Left cardiac atrium (tissue), 1 donor: ENCODE results near the gene ADCK2.

DNA sequence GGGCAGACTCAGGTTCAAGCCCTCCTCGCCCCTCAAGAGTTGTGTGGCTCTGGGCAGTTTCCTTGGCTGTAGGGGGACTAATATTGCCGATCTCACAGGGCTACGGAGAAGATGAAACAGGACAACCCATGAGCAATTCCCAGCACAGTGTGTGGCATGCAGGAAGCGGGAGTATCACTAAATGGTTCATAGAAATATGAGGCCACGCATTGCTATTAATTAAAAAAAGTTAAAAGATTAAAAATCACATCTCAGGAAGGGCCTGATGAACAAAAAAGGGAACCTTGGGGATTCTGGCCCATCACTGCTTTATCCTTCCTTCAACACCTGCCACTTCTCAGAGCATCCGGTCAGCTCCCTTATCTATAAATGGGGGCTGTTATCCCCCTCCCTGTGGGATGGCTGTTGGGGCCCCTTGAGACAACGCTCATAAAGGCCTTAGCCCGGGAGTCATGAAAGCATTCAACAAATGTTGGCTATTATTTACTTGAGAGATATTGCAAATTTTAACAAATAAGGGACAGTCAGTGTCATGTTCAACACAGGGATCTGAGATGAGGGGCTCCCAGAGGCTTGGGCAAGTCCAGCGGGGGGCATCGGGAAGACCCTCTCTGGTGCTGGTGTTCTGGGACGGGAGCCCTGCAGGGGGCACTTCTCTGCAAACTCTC, 42.9 kb downstream of the CLEC2L start:
- PRO-cap, result no peak

- PRO-cap, result unidirectional peak, minus-strand start at chr7:139574803
These were observed 51.2 kb downstream of the CLEC2L start for GRCh38 chr7:139574601-139575084.

DNA sequence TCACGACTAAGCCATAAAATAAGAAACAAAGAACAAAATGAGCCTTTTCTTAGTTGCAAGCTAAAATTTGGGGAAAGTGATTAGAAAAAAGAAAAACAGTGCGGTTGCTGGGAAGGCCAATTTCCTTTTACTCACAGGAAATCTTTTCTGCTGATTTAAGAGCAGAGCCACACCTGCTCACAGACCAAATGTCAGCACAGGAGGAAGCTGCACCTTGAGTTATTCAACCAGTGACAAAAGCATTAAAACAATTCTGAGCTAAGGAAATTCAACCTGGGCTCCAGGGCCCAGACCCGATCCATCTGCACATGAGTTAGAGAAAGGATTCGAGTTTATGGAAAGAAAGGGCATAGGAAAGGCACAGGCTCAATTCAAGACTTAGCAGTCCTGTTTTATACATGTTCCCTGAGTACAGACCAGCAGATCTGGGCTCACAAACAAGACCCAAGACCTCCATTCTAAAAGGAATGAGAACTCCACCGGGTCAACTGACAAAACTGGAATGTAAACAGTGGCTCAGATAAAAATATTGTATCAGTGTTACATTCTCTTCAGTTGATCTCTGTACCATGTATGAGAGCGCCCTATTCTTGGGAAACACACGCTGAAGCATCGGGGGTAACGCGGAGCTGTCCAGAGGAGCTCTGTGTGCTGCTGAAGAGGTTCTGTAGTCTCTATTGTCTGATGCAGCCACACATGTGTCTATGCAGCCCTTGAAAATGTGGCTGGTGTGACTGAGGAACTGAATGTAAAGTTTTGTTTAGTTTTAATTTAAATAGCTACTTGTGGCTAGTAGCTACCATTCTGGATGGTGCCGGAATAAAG, 39.9 kb downstream of the HIPK2 start:
- PRO-cap, result no peak

- PRO-cap, result no peak
These were observed 31.2 kb downstream of the HIPK2 start for GRCh38 chr7:139746421-139747114.

- PRO-cap, result no peak
These were observed 1.4 kb downstream of the HIPK2 start for GRCh38 chr7:139776417-139776733.

GRCh38 chr7:139791166-139792001, 13.6 kb upstream of the HIPK2 start:
- PRO-cap, result no peak

DNA sequence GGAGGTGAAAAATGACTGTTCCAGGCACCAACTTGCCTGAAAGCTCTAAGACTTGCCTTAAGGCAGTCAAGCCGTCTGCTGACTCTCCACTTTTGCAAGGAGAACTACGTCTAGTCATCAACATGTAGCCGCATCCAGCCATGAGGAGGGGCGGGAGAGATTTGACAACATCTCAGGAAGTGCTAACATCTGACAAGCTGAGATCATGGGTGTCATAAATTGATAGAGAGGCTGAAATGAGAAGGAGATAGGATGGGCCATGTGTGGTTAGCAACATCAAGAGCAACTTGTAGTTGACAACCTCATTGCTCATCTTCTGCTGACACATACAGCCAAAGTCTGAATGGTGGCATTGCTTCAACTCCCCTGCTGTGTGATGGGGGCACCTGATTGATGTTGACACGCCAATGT, 8.9 kb upstream of the TBXAS1 start:
- PRO-cap, result no peak

DNA sequence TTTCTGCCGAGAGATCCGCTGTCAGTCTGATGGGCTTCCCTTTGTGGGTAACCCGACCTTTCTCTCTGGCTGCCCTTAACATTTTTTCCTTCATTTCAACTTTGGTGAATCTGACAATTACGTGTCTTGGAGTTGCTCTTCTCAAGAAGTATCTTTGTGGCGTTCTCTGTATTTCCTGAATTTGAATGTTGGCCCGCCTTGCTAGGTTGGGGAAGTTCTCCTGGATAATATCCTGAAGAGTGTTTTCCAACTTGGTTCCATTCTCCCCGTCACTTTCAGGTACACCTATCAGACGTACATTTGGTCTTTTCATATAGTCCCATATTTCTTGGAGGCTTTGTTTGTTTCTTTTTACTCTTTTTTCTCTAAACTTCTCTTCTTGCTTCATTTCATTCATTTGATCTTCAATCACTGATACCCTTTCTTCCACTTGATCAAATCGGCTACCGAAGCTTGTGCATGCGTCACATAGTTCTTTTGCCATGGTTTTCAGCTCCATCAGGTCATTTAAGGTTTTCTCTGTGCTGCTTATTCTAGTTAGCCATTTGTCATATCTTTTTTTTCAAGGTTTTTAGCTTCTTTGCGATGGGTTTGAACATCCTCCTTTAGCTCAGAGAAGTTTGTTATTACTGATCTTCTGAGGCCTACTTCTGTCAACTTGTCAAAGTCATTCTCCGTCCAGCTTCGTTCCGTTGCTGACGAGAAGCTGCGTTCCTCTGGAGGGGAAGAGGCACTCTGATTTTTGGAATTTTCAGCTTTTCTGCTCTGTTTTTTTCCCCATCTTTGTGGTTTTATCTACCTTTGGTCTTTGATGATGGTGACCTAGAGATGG, 45.1 kb upstream of the PARP12 start:
- PRO-cap, result no peak

- PRO-cap, result no peak
These were observed 39.9 kb downstream of the SLC37A3 start for GRCh38 chr7:140358290-140359059.

GRCh38 chr7:140455627-140456090, 23.6 kb downstream of the MKRN1 start:
- PRO-cap, result no peak

- PRO-cap, result no peak
These were observed 28.6 kb upstream of the MKRN1 start for GRCh38 chr7:140507771-140508373.

DNA sequence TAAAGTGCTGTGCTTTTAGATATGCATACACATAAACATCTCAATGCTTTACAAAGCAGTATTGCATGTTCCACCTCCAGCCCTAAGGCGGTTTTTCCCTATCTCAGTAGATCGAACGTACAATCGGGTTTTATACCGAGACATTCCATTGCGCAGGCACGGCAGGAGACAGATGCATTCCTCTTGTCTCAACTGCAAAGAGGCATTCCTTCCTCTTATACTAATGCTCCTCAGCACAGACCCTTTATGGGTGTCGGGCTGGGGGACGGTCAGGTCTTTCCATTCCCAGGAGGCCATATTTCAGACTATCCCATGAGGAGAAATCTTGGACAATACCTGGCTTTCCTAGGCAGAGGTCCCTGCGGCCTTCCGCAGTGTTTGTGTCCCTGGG, 74.0 kb upstream of the MKRN1 start:
- PRO-cap, result no peak

DNA sequence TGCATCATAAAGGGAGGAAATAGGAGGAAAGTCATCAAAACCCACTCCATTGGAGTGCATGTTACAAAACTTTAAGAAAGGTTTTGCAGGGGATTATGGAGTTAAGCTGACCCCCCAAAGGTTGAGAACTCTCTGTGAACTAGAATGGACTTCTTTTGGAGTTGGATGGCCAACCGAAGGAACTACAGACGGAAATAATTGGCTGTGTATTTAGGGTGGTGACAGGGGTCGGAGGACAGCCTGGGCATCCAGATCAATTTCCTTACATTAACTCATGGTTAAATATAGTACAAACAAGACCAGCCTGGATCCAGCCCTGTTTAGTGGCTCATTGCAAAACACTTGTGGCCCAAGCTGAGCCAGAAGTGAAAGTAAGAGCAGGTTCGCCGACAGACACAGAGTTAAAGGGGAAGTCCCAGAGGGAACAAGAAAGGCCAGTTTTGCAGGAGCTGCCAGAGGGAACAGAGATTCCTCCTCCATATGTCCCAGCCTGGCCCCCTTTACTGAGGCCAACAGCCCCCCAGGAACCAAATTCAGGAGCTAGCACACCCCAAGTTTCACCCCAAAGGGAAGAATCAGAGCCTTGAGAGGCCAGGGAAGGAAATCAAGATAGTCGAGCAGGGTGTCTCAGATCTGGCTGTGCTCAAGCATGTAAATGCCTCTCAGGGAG, 15.9 kb upstream of the DENND2A start:
- PRO-cap, result no peak

DNA sequence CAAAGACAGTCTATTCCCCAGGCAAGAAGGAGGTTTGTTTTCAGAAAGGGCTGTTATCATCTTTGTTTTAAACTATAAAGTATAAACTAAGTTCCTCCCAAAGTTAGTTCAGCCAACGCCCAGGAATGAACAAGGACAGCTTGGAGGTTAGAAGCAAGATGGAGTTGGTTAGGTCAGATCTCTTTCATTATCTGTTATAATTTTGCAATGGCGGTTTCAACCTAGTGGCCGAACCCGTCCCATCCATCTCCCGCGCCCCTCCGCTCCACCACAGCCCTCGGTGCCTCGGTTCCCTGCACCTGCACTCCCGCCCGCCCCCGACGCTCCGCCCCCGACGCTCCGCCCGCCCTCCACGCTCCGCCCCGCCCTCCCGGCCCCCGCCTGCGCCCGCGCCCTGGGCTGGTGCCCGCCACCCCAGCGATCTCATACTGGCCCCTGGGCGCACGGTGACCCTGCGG, at the start of gene ADCK2:
ADCK2 (plus strand) TSS at position 409 of the 458 bp plus-strand sequence.
- PRO-cap, result bidirectional peak, plus-strand start at position 380 of the sequence, minus-strand start at position 327 of the sequence

DNA sequence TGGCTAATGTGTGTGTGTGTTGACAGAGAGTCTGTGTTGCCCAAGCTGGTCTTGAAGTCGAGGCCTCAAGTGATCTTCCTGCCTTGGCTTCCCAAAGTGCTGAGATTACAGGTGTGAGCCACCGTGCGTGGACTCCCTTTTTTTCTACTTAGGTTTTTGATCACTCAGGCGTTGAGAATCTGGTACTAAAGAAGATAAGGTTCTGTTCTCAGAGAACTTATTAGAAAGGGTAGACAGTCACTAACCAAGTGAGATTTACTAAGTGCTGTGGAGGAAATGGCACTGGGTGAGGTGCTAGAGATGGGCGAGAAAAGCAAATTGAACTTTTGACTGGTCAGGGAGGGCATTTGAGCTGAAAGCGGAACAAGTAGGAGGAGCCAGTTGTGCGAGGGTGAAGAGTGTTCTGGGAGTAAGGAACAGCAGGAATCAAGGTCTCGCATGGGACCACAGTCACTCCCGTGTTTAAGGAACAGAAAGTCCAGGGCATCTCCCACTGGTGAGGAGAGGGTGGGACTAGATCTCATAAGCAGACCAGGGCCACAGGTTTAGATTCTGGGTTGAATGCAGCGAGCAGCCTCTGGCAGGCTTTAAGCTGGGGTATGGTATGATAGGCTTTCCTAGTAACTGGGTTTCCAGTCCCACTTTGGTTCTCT, 18.1 kb downstream of the NDUFB2 start:
- PRO-cap, result no peak

GRCh38 chr7:140721328-140721941, 24.9 kb downstream of the NDUFB2 start:
- PRO-cap, result no peak

GRCh38 chr7:140827116-140827678, 97.5 kb downstream of the BRAF start:
- PRO-cap, result no peak

DNA sequence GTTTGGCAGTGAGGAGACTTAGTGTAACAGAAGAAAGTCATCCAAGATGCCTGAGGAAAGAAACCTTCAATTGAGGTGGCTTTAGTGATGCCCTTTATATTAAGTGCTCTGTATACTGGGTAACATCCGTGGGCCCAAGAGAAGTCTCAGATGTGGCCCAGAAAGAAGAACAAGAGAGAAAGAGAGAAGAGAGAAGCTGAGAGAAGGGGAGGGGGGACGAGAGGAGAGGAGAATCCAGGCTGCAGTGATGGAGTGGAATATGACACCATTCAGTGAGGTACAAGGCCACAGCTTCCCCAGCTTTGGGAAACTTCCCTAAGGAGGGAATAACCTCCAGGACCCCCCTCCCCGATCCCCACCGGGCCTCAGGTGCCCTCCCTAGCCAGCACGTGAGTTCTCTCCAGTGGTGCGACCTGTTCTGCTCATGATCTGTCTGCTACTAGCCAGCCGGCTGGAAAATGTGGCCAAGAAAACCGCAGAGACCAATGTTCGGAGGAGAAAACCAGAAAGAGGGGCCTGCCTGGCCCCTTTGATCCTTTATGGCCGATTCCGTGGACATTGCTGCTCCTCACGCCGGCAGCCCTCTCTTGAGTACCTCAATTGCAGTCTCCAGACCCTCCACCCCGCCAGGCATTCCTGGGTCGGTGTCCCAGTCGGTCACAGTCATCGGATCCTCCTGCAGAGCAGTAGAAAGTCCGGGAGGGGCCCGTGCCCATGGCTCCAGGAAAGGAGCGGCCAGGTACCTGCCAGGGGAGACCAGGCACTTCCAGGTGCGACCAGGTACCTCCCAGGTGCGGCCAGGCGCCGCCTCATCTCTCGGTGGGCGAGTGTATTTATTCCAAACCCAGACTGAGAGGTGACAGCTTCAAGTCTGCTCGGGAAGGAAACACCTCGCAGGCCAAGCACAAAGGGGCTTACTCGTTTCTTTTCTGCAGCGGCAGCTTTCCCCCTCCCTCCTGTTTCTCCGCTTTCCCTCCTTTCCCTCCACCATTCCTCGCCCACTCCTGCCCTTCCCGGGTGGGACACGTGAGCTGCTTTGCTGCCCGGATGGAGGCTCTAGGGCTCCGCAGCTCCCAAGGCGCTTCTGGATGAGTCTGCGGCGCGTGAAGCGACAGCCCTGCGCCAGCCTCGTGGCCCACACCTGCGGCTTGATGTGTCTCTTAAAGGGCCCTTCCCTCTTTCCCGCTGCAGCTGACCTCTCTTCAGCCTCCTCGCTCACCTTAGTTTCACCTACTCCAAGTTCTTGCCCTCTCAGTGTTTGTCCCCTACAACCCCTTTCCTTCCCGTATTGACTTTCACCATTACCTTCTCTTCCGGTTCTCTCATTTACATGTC, 39.6 kb upstream of the AGK start:
- PRO-cap, result no peak

DNA sequence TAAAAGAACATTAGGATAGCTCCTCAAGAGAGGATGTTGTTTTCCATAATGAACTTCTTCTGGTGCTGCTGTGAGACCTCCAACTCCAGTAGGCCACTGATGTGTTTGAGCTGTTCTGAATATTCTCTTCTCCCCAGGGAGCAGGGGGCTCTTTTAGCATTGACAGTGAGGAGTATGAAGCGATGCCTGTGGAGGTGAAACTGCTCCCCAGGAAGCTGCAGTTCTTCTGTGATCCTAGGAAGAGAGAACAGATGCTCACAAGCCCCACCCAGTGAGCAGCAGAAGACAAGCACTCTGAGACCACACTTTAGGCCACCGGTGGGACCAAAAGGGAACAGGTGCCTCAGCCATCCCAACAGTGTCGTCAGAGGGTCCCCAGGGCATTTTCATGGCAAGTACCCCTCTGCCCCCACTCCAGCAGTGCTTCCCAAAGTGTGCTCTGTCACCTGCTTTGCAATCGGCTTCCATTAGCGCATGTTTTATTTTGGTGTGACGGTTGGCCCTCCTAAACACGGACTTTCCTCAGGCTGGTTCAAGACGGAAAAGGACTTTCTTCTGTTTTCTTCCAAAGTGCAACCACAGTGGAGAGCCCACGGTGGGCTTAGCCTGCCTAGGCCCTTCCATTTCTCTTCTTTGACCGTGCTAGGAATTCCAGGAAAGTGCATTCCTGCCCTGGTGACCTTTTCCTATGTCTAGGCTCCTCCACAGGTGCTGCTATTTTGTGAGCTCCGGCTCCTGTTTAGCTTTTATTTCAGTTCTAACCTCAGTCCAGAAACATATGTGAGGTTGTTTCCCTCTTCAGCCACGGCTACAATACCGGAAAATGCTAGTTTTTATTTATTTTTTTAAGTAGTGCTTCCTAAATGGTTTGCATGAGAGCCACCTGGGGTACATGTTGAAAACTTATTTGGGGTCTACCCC, 49.1 kb downstream of the DENND11 start:
- PRO-cap, result no peak

DNA sequence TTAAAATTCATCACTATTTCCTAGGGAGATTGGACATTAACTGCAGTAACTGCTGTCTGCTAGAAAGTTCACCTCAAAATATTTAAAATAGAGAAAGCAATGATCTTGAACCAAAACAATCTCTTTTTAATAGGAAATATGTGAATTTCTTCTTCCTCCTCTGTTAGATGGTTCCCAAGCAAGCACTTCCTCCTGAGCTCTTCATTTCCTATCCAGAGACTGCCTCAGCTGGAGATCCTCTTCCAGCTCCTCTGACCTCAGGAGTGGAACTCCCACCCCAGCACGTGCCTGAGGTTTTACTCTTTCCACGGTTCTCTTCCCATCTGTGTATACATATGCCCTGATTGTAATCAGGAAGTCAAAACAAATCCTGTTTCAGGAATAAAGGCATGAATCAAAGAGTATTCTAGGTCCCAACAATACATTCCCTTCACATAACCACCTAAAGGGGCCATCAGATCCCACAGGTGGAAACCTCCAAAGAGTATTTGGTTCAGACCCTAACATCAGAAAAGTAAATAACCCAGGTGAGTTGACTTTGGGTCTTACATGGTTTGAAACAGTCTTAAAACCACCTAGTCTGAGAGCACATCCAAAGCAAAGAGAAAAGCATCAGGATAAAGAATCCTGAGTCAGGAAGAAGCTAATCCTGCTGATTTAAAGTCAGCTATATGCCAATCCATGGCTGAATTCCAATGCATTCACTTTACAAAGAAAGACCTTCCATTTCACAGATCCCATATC, 5.5 kb downstream of the DENND11 start:
- PRO-cap, result no peak